Lower leg skin (tissue), 2 donors: ENCODE measurements around a stretch of chr15.

- PRO-cap = no peak
- RAMPAGE, long total RNA, 2 experiments = no peak in any of the 2 experiments
These were observed 17.5 kb downstream of the RSL24D1 start for GRCh38 chr15:55179017-55179935.

DNA sequence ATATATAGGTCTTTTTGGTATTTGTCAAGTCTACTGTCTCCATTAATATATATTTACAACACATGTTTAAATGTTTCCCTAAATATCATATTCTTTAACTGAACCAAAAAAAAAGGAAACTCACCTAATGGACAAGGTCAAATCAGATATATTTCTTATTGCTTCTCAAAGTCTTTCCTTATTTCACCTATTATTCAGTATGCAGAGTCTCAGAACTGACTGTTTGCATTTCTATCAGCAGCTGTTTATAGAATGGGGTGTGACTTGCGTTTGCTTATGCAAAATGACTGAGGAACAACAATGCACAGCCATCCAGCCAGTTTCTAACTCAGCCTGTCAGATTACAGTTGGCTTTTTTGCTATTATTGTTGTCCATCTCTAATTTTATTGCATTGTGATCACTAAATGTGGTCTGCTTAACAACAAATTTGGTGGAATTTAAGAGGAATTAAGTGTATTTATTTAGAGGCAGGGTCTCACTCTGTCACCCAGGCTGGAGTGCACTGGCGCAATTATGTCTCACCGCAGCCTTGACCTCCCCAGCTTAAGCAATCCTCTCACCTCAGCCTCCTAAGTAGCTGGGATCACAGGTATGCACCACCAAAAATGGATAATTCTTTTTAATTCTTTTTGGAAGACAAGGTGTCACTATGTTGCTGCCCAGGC is 40.7 kb downstream of the RAB27A start:
- PRO-cap = no peak
- RAMPAGE, long total RNA, 2 experiments = no peak in any of the 2 experiments

GRCh38 chr15:55319825-55320319 is 850 bp downstream of the PIGB start:
- PRO-cap = no peak
- RAMPAGE, long total RNA, 2 experiments = no peak in any of the 2 experiments

DNA sequence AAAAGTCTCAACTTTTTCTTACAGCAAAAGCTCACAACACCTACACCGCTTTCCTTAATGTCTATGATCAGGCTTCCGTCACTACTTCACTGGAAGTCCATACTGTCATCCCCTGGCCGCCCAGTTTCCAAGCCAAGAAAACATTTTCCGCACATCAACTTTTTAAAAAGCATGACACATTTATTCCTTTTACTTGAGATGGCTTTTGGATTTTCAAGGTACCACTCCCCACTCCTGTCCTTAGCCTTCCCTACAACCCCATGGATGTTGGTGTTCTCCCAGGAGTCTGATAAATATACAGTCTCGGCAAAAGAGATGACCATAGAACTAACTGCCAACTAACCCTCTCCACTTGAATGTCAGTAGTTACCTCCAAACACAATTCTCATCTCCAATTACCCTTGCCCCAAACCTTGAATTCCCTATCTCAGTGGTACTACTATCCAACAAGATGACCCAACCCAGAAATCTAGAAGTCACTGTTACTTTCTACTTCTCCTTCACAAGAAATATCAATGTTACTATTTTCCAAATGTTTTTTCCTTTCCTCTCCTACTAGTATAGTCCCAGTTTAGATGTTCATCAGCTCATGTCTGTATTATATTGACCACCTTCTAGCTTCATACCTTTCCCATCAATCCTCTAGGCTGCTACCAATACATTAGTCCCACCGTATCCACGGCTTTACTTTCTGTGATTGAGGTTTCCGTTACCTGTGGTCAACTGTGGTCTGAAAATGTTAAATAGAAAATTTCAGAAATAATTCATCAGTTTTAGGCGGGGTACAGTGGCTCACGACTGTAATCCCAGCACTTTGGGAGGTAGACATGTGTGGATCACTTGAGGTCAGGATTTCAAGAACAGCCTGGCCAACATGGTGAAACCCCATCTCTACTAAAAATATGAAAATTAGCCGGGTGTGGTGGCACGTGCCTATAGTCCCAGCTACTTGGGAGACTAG is 38.0 kb downstream of the PIGB start:
- PRO-cap = no peak
- RAMPAGE, long total RNA, 2 experiments = no peak in any of the 2 experiments

- PRO-cap = no peak
- RAMPAGE, long total RNA, 2 experiments = no peak in any of the 2 experiments
These were observed 41.5 kb downstream of the PIGB start for GRCh38 chr15:55360285-55361079.

- PRO-cap = no peak
- RAMPAGE, long total RNA, 2 experiments = no peak in any of the 2 experiments
These were observed 22.7 kb downstream of the CCPG1 start for GRCh38 chr15:55385368-55385910.

DNA sequence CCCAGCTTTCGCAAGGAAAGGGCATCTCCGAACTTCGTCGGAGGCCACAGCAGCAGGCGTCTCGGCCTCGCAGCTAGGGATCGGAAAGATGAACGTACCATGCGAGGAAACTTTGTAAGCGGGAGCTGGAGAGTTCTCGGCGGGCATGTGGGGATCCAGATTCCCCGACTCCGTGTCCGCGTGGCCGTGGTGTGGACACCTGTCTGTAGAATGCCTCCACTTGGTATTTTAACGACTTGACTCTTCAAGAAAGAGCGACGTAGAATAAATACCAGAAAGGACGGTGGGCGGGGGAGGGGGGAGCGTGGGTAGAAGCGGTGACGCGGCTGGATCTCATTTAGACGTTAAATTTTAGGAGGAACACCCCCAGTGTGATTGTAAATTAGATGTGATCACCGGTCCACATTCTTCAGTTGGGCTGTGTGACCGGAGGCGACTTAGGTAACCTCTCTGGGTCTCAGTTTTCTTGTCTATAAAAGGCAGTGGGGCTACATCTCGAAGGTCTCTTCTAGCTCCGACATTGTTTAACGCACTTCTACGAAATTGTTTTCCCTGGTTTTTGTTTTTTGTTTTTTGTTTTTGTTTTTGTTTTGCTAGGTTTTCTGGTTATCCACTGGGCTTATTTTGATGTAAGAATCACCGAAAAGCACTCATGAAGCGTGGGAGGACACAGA is 698 bp upstream of the PYGO1 start:
- PRO-cap = no peak
- RAMPAGE, long total RNA, 2 experiments = no peak in any of the 2 experiments

GRCh38 chr15:55915080-55915520 is 78.3 kb downstream of the NEDD4 start:
- PRO-cap = no peak
- RAMPAGE, long total RNA, 2 experiments = no peak in any of the 2 experiments

DNA sequence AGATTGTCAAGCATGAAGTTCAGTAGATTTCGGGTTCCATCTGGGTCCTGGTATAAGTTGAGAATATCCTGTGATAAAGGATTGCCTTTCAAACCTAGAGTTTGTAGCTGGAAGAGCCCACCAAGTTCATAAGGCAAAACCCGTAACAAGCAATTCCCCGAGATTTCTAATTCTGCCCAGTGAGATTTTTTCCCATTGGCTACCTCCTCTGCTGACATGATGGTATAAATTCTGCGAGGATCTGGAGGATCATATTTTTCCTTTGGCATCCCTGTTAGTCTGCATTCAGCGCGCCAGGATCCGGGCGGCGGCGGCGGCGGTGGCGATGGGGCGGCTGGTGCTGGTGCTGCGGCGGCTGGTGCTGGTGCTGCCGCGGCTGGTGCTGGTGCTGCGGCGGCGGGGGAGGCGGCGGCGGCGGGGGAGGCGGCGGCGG is 13.5 kb upstream of the NEDD4 start:
- PRO-cap = unidirectional peak, minus-strand start at position 336 of the sequence; unidirectional peak, minus-strand start at position 357 of the sequence
- RAMPAGE, long total RNA, 2 experiments = start-site peak on the minus strand in 1 of 2 experiments, centred at position 345 of the sequence, 18 reads per replicate

DNA sequence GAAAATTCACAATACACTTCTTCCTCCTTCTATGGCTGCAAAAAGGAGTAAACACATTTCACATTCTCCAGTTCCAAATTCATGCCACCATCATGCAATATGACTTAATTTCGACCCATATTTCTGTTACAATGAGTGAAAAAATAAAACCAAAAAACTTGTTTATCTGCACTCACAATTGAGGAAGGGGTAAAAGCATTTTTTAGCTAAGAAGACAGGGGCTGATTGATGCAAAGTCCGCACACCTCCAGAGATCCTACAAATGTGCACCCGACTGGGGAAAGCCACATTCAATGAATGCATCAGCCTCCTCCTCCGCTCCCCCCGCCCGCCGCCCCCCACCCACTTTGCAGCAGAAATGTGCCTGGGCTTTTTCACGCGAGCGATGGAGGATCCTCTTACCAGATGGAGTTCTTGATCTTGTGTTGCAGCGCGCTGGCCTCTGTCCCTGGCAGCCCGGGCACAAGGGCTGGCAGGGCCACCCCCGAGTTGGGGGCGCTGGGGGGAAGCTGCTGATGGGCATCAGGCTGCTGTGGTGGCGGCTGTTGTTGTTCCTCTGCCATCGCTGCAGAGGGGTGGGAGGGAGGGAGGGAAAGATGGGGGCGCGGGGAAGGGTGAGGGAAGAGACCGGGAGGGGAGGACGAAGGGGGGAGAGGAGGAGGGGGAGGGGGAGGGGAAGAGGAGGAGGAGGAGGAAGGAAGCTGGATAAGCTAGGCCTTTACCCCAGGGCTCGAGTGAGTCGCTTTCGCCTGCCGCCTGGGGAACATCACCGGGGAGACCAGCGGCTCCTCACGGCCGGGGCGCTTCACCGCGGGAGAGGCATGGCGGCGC is 741 bp downstream of the RFX7 start:
- PRO-cap = unidirectional peak, plus-strand start at position 481 of the sequence; bidirectional peak, plus-strand start at position 733 of the sequence, minus-strand start at position 567 of the sequence
- RAMPAGE, long total RNA, 2 experiments = no peak in any of the 2 experiments

DNA sequence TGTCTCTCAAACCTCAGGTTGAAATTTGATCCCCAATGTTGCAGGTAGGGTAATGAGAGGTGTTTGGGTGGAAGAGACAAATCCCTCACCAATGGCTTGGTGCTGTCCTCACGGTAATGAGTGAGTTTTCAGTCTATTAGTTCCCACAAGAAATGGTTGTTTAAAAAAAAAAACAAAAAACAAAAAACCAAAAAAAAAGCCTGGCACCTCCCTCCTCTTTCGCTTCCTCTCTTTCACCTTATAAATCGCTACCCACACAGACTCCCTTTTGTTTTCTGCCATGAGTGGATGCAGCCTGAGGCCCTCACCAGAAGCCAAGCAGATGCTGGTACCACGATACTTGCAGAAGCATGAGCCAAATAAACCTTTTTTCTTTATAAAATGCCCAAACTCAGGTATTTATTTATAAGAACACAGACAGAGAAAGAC is 14.1 kb downstream of the ZNF280D start:
- PRO-cap = no peak
- RAMPAGE, long total RNA, 2 experiments = no peak in any of the 2 experiments

DNA sequence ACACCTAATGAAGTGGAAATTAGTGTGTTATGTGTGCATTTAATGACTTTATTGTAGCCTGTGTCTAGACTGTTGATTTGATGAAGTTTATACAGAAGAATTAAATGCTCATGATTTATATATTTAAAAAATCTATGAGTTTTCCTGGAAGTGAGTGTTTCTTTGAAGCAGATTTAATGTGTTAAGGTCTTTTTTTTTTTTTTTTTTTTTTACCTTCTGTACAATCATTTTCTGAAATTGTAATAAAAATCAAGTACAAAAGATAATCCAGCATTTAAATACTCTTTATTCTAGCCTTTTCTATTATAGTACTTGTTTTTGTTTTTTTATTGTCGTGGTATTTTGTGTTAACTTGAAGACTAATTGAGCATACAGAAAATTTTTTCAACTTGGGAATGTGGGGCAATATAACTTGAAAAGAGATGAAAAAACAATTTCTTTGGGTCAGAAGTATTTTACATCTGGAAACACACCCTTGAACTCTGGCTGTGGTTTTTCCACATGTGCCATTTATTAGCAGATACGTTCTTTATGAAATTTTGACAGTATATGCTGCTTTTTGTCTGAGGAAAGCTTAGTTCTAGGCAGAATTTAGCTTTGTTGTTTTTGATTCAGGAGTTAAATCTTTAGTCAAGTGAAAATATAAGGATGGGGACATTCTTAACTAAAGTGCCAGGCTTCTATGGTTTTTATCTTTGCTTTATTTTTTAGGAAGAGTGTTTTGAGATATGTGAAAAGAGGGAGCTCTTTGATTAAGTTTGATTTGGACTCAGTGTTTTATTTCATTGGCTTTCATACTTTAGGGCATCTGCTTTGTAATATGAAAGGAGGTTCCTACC is 44.6 kb downstream of the TCF12 start:
- PRO-cap = no peak
- RAMPAGE, long total RNA, 2 experiments = no peak in any of the 2 experiments

- PRO-cap = no peak
- RAMPAGE, long total RNA, 2 experiments = no peak in any of the 2 experiments
These were observed 224.1 kb upstream of the CGNL1 start for GRCh38 chr15:57152148-57152607.

GRCh38 chr15:57281275-57281879 is 94.9 kb upstream of the CGNL1 start:
- PRO-cap = no peak
- RAMPAGE, long total RNA, 2 experiments = no peak in any of the 2 experiments

DNA sequence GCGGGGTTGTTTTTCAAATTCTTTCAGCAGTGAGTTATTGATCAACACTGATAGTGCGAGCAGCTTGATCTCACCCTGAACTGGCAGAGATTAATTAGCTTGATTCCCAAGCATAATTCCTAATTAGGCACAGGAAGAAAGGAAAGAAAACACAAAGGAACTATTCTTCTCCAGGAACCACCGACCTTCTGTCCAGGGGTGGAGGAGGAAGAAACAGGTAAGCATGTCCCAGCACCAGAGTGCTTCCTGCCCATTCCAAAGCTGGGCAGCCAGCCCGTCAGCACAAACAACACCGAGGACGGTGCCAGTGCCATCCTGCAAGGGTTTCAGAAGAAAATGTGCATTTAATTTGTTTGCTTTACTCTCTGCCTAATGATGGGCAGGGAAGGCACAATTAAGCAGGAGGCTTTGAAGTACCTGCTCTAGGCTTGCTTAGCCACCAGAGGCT is 79.5 kb upstream of the CGNL1 start:
- PRO-cap = no peak
- RAMPAGE, long total RNA, 2 experiments = no peak in any of the 2 experiments

GRCh38 chr15:57302409-57303004 is 73.8 kb upstream of the CGNL1 start:
- PRO-cap = no peak
- RAMPAGE, long total RNA, 2 experiments = no peak in any of the 2 experiments

DNA sequence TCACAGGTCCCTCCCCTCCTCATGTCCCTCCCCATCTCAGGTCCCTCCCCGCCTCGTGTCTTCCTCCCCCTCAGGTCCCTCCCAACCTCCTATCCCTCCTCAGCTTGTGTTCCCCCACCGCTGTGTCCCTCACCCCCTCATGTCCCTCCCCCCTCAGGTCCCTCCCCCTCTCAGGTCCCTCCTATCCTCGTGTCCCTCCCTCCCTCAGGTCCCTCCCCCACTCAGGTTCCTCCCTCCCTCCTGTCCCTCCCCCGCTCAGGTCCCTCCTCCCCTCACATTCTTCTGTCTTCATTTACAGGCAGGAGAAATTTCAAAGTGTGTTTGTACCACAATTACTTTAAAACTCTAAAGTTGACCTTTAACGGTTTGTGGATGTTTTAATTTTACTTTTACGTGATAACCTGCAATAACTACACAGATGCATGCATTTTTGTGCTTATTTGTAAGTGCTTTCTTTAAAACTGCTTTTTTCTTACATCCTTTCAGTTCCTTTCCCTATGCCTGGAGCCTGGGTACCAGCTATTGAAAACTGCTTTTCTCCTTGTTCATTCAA is 51.9 kb upstream of the CGNL1 start:
- PRO-cap = no peak
- RAMPAGE, long total RNA, 2 experiments = no peak in any of the 2 experiments

GRCh38 chr15:57385970-57386476 is 9.7 kb downstream of the CGNL1 start:
- PRO-cap = no peak
- RAMPAGE, long total RNA, 2 experiments = no peak in any of the 2 experiments

DNA sequence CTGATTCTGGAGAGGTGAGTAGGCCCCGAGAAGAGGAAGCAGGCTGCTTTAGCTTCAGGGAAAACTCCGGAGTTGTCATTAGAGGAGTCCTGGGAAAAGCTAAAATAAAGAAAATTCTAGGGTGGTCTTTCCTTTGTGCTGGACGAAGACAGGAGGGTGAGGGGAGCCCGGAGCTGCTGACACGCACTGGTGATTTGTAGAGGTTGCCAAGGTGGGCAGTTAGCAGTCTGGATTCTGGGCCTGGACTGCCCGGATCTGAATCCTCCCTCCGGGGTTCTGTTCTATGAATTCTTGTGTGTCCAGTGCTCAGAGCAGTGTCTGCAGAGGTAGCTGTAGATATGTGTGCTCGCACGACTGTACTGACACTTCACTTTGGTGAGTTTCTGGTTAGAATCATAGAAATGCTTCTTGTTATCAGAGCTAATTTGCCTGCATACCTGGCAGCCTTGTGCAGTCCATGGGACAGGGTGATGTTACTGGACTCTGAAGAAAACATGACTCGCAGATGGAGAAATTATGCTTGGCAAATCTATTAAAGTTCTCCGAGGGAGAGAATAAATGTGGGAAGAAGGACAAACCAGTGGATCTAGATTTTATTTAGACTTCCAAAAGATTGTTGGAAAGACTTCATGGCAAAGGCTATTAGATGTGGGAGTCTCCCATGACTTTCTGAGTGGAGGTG is 12.1 kb downstream of the CGNL1 start:
- PRO-cap = no peak
- RAMPAGE, long total RNA, 2 experiments = no peak in any of the 2 experiments

- PRO-cap = no peak
- RAMPAGE, long total RNA, 2 experiments = no peak in any of the 2 experiments
These were observed 81.1 kb upstream of the MYZAP start for GRCh38 chr15:57510538-57511079.